Subcutaneous preadipocyte (primary cell): ENCODE measurements around a stretch of chr12.

GRCh38 chr12:64221497-64222121 is 487 bp downstream of the KICS2 start:
- CAGE, long polyA plus RNA: no peak

DNA sequence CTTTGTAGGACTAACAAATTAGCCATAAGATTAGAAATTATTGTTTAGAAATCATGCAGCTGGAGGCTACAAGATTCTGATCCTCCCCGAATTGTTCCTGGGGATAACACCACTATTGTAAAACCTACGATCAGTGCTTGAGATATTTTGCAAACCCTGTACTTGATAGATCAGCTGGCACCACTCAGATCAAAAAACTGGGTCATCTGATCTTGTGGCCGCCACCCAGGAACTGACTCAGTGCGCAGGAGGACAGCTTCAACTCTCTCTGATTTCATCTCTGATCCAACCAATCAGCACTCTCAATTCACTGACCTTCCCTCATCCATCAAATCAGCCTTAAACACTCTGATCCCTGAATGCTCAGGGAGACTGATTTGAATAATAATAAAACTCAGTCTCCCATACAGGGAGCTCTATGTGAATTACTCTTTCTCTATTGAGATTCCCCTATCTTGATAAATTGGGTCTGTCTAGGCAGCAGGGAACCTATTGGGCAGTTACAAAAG is 4.2 kb upstream of the XPOT start:
- CAGE, long polyA plus RNA: no peak

DNA sequence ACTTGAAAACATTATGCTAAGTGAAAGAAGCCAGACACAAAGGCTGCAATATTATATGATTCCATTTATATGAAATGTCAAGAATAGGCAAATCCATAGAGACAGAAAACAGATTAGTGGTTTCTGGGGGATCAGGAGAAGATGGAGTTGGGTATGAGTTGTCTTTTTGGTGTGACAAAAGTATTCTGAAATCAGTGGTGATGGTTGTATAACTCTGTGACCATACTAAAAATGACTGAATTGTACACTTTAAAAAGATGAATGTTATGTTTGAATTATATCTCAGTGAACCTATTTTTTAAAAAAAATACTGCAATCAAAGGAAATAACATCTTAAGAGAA is 13.7 kb downstream of the TBK1 start:
- CAGE, long polyA plus RNA: no peak

DNA sequence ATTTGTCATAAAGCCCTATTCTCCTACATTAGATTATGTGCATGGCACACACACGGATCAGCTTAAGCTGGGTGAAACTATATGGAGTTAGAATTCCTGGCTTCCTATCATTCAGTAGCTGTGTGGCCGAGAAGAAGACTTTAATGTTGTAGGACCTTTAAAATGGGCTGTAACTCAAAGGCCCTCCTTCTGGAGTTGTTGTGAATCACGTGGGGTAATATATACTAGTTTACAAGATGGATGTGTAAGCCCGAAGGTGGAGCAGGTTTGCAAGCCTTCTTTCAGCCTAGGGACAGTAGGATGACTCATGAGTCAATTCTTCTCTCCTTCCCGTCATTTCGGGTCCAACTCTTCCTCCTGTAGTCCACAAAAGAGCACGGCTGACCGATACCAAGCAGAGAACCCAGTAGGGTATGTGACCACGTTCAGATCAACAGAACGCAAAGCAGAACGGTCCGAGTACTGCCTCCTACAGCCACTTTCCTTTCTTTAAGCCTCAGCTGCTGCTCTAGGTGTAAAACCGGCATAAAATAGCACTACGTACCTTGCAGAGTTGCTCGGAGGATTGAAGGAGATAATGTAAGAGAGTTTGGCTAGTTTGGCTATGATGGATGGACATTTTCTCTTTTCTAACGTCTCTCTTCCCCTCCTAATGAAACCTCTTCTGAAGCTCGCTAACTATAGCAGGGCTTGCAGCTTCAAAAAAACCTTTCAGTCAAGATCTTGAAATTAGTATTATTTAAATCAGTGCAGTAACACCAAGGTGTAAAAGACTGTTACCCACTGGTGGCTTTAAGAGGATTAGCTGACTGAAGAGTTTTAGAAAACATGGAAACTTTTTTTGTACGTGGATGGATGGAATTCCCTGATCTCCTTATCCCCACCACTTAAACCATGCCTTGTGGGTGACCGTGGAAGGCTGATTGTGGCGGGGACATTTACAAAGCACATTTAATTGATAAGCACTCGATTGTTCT is 1.2 kb upstream of the RASSF3 start:
- CAGE, long polyA plus RNA: no peak

GRCh38 chr12:64650897-64651294 is 40.6 kb downstream of the RASSF3 start:
- CAGE, long polyA plus RNA: no peak

- CAGE, long polyA plus RNA: no peak
Measured at GRCh38 chr12:64695784-64696611, 63.2 kb downstream of the GNS start.

- CAGE, long polyA plus RNA: no peak
Measured at GRCh38 chr12:64757602-64758207, 1.5 kb downstream of the GNS start.

DNA sequence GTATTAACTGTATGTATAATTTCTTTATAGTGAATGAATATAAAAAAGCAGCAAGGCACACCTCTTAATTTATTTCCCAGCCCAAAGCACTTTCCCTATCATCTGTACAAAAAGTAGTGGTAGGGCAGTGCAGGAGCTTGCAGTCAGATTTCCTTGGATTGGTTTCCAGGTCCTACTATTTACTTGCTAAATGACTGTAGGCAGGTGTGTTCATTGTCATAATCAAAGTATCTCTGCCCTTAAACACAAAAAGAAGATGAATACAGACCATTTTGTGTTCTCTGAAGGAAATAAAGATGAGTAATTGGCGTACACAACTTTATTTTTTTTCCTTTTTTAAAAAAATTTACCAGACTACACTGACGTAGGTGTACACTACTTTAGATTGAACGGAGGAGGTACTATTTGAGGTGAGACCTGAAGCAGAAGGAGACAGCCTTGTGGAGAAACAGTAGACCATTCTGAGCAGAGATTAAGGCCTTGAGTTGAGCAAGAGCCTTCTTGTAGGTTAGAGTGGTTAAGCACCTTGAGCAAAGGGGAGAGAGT is 2.3 kb downstream of the LEMD3 start:
- CAGE, long polyA plus RNA: no peak

- CAGE, long polyA plus RNA: no peak
Measured at GRCh38 chr12:65176909-65177460, 7.6 kb downstream of the LEMD3 start.

- CAGE, long polyA plus RNA: no peak
Measured at GRCh38 chr12:65205848-65206127, 36.4 kb downstream of the LEMD3 start.

- CAGE, long polyA plus RNA: no peak
Measured at GRCh38 chr12:65335092-65335858, 56.8 kb downstream of the MSRB3 start.

DNA sequence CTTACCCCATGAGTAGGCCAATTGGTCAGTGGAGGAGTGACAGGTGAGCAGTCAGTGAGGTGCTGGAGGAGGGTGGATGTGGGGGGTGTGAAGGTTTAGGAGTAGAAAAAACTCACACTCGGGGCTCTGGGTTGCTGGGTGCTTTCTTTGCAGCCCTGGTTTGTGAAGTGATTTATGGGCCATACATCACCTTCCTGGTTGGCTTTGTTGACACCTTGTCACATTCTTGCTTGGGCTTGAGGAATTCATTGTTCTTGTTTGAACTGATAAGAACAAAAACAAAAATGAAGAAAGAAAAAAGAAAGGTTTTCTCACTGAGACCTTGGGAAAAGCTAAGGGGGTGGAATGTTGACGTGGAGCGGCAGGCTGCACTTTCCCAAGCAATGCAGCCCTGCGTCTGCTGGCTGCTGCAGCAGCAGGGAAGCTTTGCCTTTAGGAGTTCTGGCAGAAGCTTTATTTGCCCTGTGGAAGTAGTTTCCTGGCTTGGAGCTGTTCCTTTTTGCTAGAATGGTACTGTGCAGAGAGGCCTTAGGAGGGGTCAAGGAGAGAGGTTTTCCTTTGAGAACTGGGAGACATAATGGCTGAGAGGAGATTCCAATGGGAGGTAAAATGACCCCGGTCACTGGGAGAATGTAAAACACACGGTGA is 52.7 kb downstream of the HMGA2 start:
- CAGE, long polyA plus RNA: no peak

DNA sequence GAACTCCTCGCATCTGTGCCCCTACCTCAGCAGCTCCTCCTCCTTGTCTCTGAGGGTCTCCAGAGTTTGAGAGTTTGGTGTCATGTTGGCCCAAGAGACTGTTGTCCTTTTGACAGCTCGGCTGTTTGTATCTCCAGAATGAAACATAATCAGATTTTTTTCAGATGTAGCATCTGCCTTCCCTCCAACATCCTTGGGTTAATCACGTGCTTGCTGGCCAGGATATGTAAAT is 56.8 kb downstream of the HMGA2 start:
- CAGE, long polyA plus RNA: no peak

DNA sequence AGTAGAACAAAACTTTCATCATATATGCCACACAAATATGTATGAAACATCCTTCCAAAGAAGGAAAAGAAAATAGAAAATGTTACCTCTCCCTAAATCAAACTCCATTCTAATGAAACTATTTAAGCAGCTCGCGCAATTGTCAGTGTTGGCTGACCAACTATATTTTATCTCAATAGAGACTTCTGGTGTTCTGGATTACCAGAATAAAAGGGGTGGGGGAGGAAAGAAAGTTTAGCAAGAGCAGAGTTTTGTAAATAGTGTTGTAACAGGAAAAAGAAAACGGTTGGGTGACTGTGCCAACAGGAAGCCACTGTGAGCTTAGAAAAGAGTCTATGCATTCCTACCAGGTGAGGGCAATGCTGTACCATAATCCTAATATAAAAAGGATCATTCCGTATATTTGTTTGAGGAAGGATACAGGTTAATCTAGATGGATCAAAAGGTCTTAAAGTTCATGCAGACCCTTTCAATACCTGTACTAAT is 14.5 kb upstream of the LLPH start:
- CAGE, long polyA plus RNA: no peak

DNA sequence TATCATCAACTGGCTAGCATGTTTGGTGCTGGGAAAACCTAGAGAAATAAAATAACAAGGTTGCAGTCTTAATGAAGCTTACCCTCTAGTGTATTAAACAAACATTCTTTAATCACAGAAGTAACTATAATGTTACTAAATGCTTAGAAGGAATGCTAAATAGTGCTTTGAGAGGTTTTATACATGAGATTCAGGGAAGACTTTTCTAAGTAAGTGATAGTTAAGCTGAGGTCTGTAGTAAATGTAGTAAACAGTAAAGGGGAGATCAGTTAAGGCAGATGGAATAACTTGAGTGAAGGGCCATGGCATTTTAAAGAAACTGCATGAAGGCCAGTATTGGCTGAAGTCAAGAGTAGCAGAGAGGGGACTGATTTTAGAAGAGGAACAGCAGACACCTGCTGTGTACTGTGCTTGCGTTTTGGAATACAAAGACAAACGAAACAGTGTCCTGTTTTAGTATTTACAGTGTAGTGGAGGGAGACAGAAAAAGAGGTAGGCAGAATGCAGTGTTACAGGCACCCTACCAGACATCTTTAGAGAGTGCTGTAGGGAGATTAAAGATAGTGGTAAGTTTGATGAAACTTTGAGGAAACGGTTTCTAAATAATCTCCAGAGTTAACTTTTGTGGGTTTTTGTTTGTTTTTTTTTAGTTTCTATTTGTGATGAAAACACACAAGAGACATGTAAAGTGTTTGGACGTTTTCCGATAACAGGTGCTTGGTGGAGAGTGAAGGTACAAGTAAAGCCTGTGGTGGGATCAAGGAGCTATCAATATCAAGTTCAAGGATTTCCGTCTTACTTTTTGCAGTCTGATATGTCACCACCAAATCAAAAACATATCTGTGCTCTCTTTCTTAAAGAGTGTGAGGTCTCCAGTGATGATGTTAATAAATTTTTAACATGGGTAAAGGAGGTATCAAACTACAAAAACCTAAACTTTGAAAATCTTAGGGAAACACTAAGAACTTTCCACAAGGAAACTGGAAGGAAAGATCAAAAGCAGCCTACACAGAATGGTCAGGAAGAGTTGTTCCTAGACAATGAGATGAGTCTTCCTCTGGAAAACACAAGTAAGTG is 2.1 kb downstream of the HELB start:
- CAGE, long polyA plus RNA: no peak

DNA sequence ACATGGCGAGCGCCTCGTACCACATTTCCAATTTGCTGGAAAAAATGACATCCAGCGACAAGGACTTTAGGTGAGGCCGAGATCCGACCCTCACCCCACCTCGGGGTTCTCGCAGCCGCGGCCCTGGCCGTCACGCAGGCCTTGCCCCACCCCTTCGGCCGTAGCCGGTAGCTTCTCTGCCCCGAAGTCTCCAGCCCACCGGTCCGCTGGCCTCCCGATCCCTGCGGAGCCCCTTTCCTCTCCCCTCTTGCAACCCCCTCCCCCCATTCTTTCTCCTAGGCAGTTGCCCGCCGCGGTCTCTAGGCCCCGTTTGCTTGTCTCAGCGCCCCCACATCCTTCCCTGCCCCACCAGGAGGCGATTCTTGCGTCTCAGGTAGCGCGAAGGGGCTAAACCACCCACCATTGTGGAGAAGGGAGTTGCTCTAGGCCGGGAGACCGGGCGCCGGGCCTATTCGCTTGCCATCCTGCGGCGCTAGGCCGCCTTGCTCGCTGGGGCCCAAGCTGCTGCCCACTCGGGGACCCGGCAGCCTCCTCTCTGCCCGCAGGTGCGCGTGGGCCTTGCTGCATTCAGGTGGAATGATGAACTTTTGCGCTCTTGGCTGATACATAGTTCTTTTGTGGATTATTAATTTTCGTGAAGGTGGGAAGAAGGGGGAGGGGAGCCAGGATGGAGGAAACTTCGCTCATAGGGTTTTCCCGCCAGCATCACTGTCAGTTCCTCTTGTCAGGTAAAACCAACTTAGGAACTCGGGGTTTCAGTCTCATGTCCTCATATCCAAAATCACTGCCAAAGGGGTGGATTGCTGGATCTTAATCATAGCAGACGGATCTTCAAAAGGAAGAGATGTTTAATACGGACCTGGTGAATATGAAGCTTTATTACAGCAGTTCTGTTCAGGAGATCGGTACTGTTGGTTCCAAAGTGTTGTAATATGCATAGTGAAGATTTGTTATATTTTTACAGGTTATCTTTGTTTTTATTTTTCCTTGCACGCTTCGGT is 858 bp downstream of the CAND1 start:
- CAGE, long polyA plus RNA: no peak

DNA sequence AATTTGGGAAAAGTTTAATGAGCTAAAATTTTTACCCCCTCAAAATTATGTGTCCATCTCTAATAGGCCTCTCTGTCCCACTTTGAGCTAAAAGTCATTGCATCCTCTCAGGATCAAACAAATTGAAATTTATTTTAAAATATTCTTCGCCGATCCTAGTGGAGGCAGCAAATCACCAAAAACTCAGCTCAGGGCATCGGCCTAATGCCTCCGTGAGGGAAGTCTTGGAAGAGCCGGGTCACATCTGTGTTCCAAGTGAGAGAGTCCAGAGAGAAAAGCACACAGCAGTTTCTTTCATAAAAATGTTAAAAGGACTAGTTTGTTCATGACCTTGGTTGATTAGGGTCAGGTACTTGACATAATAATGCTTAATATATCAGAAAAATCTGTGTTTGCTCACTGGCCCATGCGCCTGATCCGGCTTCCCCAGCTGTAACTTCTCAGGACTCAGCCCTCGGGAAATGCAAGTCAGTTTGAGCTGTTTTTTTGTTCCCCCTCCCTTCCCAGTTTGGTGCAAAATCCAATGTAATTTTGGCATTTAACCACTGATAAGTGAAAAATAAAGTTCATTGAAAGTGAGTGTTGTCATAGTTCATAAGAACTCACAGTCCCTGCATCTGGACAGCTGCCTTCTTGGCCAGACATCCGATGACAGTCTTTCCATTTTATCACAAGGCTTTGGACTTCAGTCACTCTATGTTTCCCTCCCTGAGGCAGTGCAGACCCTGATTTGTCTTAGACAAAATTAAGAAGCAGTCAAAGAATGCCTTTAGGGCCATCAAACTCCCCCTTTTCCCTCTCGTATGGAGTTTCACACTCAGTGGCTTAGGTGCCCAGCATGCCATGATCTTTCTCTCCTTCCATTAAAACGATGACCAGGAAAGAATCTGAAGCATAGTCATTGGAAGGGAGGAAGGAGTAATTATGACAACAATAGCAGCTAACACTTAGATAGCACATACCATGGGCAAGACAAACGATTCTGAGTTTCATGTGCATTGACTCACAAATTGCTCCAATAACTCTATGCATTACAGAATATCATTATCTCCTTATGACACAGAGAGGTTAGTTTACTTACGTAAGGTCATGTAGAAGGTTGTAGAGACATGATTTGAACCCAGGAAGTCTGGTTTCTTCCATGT is 161.8 kb downstream of the CAND1 start:
- CAGE, long polyA plus RNA: no peak

DNA sequence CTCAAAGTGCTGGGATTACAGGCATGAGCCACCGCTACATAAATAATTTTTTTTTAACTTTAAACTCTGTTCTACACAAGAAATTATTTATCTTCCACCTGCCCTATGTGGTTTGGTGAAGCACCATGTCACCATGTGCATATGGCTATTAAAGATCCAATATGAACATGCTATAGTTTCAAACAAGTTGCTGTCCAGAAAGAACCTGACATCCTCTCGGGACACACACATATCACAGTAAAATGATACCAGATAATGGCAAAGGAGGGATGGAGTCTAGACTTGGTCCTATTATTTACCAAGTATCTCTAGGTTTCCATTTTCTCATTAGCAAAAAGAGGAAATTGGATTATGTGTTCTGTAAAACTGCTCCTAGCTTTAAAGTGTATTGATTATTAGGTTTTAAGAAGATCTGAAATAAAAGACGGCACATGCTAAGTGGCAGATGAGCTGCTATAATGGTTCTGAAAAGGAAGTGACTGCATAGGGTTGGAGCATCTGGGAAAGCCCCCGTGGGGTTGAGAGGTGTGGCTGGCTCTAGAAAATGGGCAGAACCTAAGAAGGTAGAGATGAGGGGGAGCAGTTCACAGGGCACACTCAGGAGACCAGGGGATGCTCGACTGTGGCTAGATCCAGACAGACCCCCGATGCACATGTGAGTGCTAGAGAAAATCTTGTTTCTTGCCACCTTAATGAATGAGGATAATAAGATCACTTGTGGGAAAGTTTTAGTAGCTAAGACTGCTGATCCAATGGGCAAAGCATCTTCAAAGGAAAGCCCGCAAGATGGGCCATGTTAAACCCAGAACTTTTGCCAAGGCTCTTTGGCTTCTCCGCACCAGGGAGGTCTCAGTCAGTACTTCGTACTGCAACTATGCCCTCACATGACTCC is 168.4 kb downstream of the IFNG start:
- CAGE, long polyA plus RNA: no peak

DNA sequence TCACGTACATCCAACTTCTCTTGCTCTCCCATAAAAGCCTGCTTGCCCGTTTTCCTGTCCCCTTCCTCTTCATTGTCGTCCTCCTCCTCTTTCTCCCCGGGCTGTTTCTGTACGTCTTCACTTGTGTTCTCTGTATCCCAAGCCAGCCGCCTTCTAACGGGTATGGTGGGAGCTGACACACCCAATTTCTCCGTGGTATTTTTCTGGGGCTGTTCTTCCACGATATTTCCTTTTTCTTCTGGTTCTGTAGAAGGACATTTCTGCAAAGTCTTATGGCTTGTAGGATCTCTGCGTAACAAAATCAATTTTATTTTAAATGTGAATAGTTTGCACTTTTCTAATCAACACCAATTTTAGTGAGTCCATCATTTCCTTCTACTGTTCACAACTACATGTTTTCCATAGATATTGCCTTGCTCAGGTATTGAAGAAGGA is 17.2 kb downstream of the MDM1 start:
- CAGE, long polyA plus RNA: no peak

DNA sequence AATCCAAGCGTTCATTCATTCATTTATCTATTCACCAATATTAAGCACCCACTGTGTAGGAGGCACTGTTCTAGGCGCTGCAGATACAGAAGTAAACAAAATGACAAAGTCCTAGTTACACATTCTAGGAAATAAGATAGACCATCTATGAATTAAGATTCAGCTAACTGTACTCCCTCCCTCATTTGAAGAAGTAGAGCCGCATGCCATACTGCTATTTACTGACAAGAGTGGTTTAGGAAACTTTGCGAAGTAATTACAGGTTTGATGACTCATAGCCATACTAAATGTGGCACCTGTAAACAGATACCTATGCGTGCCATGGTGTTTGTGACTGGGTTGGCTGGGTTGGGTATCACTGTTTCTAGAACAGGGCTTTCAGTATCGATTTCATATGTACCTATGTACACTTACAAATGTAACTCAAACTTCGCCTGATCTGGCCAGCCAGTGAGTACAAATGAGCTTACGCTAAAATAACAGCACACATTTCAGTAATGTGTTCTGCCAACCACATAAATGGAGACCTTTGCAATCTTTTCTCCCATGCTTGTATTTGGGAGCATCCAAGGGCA is 42.0 kb upstream of the MDM1 start:
- CAGE, long polyA plus RNA: no peak